Ileum (tissue), 1 donor: ENCODE results near the genes NMT1 and HEXIM2.

GRCh38 chr17:44029491-44030621, 15.1 kb upstream of the TMEM101 start:
- PRO-cap, result no peak

DNA sequence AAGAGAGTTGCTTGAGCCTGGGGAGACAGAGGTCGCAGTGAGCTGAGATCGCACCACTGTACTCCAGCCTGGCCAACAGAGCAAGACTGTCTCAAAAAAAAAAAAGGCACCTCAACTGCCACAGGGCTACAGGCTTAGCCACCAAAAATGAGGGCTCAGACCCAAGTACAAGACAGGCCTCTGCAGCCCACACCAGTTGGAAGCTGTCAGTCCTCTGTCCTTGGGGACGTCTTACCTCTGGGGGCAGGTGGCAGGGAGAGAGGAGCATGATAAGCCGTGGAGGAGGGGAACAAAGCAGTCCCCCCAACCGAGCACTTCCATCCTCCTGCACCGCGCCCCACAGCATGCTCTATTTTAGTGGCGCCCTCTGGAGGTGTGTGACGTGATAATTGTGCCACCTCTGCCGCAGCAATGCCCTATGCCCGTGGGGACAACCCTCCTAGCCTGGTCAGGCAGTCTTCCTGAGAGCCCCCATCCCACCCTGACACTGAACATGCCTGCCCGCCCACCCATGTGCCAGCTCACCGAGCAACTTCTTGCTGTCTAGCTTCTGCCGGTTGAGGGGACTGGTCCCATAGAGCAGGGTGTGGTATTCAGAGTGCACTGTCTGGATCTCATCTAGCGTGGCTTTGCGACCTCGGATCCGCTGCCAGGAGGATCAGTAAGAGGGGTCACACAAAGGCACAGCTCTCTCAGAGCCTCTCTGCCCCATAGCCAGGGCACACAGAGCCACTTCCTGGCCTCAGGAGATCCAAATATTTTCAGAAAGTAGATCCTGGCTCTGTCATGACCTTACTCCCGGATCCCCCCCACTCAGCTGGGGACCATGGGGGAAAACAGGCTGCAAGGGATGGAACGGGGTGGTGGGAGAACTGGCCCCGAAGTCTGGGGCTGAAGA, 13.7 kb downstream of the G6PC3 start:
- PRO-cap, result no peak

DNA sequence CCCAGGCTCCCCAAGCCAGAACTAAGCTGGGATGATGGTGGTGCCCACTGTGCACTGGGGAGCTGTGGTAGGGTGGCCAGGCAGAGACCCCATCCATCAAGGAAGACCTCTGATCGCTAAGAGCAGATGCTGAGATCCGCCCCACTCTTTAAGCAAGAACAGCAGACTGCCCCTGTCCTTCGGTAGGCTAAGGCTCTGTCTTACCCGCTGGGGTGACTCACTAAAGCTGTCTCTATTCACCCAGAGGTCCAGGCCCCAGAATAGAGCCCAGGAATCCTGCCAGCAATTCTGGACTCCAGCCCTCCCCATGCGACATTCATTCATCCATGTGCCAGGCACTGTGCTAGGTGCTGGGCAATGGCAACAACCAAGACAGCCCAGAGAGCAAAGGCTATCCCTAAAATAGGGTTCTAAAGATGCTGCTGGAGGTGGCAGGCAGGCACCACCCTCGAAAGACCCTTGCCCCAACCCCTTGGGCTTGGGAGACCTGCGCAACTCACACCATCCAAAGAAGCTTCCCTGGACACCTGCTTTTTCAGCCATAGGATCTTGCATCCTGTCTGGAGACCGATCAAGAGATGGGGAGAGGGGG, 15.3 kb downstream of the HDAC5 start:
- PRO-cap, result no peak

DNA sequence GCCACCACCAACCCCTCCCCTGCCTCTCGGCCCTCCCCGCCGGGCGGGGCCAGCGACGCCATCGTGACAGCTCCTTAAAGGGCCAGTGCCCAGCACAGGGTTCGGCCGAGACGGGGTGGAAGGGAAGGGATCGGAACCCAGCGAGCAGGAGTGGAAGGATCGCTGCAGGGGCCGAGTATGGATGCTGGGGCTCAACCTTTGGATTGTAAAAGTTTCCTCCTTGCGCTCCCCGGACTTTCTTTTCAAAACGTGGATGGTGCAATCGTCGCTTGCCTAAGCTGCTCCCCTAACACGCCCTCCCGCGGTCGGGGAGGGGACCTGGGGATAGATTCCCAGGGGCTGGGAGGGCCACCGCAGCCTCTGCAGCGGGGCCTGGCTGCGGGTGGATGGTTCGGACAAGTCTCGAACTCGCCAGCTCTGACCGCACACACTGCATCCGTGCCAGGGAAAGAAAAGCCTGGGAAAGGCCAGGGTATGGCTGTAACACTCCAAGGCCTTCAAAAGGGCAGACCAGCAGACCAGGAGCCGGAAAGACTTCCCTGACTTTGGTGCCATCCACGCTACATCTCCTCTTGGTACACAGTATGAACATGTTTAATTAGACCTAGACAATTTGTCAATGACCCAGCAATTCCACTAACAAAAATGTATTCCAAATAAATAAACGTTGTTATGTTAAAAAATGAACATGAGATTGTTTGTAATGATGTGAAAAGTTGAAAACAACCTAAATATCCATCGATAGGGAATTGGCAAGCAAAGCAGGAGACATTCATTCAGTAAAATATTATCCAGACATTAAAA, 498 bp upstream of the HDAC5 start:
- PRO-cap, result bidirectional peak, plus-strand start at position 108 of the sequence, minus-strand start outside the sequence

GRCh38 chr17:44200241-44201225, 849 bp upstream of the ATXN7L3 start:
- PRO-cap, result bidirectional peak, plus-strand start at chr17:44200391, minus-strand start at chr17:44200085; unidirectional peak, plus-strand start at chr17:44200524; unidirectional peak, plus-strand start at chr17:44200540; unidirectional peak, minus-strand start at chr17:44200962

DNA sequence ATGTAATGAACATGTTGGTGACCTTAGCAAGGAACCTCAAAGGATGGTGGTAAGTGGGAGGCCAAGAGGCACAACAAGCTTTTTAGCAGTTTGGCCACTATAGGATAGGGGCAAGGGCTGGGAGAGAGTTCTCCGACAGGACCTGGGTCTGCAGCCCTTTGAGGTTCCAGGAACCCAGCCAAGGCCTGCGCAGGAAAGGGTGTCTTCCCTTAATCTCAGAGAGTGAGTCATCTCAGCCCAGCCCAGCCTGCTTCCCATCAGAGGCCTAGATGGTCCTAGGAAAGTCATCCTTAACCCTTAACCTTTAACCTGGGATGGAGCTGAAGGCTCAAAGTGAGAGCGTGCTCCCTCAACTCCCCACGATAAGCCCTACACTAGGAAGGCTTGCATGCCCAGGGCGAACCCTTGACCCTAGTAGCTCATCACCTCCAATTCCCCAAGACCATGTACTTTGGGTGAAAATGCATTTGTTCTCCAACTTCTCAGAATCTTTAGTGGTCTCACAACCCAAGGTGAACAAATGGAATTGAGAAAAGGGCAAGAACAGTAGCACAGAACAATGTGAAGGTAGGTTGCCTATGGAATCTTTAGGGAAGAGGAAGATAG, 4.7 kb upstream of the ATXN7L3 start:
- PRO-cap, result no peak

DNA sequence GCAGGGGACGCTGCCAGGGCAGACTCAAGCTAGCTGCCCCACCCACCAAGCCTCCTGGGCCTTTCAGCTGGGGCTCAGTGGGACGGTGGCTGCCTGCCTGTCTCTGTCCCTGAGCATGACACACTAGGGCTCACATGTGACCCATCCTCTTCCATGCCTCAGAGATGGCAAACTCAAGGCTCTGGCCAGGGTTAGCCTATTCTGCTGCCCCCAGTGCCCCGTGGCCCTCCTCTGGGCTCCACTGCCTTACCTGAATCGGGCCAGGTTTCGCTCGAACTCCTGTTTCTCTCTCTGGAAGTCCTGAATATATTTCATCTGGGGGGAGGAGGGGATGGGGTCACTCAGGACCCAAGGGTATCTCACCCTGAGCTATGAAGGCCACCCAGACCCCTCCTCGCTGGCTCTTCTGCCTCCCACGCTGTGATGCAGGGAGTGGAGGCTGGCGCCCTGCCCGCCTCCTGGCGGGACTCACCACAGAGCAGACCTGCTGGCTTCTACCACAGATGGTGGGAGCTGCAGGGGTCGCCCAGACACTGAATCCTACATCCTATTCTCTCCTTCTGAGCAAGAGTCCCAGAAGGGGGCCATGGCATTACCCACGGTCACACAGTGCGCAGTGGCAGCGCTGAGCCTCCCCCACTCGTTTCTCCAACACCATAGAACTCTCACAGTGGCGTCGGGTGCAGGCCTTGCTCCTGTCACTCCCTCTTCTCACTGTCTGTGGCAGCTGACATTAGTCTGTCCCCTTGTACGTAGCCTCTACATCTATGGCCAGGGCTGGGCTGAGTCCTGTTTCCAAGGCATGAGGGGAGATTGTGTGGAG, 6.3 kb downstream of the UBTF start:
- PRO-cap, result no peak

GRCh38 chr17:44215581-44216001, 3.9 kb downstream of the UBTF start:
- PRO-cap, result no peak

DNA sequence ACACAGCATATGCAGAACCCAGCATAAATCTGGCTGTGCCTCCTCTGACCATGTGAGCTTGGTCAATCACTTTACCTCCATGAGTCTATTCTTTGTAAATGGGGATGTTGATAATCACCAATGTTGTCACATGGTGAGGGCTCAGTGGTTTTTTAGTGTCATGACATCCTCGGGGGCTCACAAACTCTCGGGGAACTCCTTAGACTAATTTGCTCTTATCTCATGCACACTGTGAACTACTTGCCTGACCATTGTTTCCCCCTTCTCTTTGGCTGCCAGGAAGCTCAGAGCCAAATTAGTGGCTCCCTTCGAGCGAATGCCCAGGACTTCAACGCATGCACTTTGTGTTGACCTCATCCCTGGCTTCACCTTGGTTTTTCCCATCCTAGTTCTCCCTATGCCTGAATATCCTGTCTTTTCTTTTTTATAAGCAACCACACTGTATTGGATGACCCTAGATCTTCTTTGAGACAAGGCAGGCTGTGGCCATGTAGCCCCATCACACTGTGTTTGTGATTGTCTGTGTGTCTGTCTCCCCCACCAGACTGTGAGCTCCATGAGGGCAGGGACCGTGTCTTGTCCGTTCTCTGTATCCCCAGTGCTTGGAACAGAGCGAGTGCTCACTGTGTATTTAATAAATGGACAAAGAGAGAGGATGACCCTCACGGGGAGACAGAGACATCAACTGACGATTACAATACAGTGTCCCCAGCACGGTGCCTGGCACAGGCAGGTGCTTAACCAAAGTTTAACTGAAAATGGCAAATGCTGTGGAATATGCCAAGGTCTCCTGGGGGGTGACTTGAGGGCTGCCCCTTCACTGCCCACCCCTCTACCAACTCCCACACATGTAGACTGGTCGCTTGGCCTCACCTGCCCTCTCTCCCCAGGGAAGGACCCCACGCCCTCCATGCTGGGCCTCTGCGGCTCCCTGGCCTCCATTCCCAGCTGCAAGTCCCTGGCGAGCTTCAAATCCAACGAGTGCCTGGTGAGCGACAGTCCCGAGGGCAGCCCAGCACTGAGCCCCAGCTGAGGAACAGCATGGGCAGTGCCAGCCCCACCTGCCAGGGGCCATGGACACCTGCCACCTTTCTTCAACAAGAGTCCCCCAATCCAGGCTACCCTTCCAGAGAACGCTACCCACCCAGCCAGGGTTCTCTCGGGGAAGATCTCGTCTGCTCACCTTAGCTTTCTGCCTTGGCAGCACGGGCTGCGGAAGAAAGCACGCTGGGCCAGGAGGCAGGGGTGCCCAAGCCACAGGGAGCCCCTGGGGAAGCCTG, 7.0 kb downstream of the SLC25A39 start:
- PRO-cap, result no peak

DNA sequence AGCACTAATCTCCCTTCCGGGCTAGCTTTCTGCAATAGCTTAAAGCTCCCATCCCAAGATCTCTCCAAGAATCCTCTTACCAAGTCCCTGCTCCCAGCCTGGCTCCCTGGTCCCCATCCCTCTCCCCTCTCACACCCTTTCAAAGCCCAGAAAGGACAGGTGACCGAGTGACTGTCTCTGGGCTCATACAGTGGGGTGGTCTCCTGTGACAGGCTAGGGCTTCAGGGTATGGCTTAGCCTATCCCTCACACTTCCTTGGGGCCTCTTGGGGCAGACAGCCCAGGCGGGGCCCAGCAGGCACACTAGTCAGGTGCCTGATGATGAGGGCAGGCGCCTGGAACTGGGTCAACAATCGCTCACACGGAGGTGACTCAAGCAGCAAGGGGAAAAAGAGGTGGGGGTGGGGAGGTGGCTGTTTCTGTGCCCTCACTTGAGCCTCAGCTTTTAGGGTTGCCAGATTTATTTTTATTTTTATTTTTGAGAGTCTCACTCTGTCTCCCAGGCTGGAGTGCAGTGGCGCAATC, 6.5 kb upstream of the GRN start:
- PRO-cap, result no peak

- PRO-cap, result no peak
Measured at GRCh38 chr17:44462889-44463276, 40.3 kb downstream of the GPATCH8 start.

DNA sequence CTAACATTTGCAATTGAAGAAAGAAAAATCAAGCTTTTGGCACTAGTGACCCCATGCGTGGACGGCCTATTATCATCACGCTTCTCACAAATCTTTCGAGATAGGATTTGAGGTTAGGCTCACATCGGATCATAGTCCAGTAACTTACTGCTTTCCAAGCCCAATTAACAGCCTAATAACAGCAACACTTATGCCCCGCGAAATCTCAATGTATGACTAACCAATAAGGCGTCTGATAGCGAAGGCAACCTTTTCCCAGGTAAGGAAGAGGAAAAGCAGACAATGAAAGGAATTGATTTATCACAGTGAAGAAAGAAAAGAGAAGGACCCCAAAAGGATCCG, 674 bp downstream of the GPATCH8 start:
- PRO-cap, result no peak

DNA sequence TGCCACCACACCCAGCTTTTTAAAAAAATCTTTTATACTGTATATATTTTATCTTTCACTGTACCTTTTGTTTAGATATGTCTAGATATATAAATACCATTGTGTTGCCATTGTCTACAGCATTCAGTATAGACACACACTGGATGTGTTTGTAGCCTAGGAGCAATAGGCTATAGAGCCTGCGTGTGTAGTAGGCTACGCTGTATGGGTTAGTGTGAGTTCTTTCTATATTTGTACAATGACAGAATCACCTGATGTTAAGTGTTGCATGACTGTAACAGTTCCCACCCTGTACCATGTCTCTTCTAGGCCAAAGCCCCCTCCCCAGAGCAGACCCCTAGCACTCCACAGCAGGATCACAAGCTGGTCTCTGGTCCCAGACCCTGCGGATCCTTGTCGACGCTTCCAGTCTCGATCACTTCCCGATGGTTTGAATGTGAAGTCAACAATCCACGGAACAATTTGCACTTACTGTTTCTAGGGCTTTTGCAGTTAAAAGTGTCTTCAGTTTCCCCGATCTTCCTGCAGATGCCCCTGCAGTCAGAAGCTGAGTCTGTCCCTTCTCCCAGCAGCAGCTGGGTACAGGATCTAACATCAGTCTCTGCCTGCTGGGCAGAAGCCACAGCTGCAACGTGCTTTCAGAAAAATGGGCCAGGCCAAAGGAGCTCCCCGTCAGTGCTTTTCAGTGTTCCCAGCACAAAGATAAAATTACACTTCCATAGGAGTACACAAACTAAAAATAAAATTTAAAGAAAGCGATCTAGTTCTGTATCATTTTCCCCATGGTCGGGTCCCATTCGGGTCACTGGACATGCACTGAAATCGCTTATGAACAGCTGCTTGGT, 35.3 kb downstream of the ADAM11 start:
- PRO-cap, result no peak

GRCh38 chr17:44980581-44981116, 12.5 kb upstream of the C1QL1 start:
- PRO-cap, result no peak

GRCh38 chr17:45061196-45061992, at the start of gene NMT1:
Gene NMT1 (plus strand): TSS chr17:45061317.
- PRO-cap, result bidirectional peak, plus-strand start at chr17:45061334, minus-strand start at chr17:45061098; bidirectional peak, plus-strand start at chr17:45061682, minus-strand start at chr17:45061536

GRCh38 chr17:45118689-45119201, 13.6 kb downstream of the PLCD3 start:
- PRO-cap, result no peak

- PRO-cap, result no peak
Measured at GRCh38 chr17:45136447-45136799, 936 bp downstream of the ACBD4 start.

GRCh38 chr17:45137608-45138351, 2.3 kb downstream of the ACBD4 start:
- PRO-cap, result bidirectional peak, plus-strand start at chr17:45138190, minus-strand start at chr17:45138020

DNA sequence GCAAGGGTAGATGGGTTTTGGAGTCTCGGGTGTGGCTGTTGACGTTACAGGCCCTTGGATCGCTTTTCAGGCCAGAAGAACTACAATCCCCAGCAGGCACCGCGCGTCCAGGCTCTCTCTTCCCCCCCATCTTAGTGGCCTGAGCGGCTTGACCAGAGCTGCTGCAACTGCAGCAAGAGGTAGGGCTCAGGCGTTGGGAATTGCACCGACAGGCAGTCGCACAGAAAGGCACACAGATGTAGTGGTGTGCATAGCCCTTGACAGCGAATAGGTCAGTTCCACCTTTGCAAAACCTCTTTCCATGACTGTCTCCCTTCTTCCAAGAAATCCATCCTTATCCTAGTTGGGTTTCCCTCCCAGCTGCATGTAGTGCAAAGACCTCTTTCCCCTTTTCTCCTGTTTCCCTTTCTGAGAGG, at the start of gene HEXIM2:
HEXIM2 (plus strand) TSS at position 115 of the 416 bp plus-strand sequence.
- PRO-cap, result unidirectional peak, plus-strand start at position 134 of the sequence

- PRO-cap, result unidirectional peak, plus-strand start at chr17:45225596
Measured at GRCh38 chr17:45224951-45225830, 3.5 kb downstream of the FMNL1 start.